ENCODE data around the genes SH2D4B and OPN4.

DNA sequence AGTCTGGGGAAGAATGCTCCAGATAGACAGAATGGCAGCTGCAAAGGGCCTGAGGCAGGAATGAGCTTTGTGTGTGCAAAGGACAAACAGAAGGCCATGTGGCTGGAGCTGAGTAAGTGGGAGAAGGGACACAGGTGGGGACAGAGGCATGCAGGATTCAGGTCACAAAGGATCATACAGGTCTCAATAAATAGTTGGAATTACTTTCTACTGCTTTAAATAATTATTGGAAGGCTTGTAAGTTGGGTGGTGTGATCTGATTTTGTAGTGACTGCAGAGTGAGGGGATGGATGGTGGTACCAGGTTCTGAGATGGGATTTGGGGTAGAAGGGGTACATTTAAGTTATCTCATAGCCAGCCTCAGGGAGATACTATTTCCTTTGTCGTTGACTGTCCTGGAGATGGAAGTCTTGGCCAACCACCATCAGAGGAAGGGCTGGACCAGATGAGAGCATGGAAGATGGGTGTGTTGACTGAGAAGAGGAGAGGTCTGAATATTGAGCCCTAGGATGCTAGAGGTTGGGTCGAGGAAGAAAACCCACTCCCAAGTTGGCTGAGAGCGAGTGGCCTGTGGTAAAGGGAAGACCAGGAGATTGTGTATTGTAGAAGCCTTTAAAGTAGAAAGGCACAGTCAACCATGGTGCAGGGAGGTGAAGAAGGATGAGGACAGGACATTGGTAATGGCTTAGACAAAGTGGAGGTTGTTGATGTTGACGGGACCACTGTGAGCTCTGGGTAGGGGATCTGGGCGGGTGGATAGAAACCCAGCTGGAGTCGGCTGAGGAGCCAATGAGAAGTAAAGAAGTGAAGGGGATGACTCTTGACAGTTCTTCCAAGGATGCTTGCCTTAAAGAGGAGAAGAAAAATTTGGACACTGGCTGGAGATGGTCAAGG is 36.0 kb downstream of the TSPAN14 start:
- PRO-cap = no peak

GRCh38 chr10:80506175-80506900 is 31.4 kb upstream of the SH2D4B start:
- PRO-cap = no peak

DNA sequence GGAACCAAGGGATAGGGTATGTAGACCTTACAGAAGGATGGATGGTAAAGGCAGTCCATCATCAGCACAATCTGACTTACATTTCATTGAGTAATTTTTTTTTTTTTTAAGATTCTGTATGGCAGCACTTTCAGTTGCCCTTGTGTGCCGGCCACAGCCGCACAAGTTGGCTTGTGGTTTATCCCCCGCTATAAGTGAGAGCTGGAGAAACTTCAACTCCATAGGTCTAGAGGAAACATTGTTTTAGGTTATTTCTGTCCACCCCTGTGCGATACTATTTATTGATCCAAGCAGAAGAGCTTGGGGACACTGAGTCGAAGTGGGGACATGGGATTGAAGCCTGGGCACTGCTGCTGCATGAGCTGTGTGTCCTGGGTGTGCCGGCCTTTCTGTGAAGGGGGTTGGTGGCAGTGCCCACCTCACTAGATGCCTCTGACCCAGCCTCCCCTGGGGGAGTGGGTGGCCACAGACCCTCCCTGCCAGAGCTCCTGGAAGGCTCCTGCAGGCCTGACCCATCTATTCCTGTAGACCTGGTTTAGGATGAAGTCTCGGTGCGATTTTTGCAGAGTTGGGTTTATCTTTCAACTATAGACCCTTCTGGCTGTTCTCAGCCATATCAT is 17.9 kb upstream of the SH2D4B start:
- PRO-cap = no peak

GRCh38 chr10:80537521-80537961 is at the start of gene SH2D4B:
Gene SH2D4B (plus strand): TSS chr10:80537902.
- PRO-cap = no peak

DNA sequence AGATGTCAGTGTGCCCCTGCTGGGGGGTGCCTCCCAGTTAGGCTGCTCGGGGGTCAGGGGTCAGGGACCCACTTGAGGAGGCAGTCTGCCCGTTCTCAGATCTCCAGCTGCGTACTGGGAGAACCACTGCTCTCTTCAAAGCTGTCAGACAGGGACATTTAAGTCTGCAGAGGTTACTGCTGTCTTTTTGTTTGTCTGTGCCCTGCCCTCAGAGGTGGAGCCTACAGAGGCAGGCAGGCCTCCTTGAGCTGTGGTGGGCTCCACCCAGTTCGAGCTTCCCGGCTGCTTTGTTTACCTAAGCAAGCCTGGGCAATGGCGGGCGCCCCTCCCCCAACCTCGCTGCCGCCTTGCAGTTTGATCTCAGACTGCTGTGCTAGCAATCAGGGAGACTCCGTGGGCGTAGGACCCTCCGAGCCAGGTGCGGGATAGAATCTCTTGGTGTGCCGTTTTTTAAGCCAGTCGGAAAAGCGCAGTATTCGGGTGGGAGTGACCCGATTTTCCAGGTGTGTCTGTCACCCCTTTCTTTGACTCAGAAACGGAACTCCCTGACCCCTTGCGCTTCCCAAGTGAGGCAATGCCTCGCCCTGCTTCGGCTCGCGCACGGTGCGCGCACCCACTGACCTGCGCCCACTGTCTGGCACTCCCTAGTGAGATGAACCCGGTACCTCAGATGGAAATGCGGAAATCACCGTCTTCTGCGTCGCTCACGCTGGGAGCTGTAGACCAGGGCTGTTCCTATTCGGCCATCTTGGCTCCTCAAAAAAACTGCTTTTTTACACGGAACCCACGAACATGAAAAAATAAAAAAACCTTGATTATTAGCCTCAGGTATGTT is 474.6 kb downstream of the NRG3 start:
- PRO-cap = unidirectional peak, minus-strand start at position 758 of the sequence

- PRO-cap = no peak
Measured at GRCh38 chr10:84138595-84139168, 627 bp upstream of the GHITM start.

DNA sequence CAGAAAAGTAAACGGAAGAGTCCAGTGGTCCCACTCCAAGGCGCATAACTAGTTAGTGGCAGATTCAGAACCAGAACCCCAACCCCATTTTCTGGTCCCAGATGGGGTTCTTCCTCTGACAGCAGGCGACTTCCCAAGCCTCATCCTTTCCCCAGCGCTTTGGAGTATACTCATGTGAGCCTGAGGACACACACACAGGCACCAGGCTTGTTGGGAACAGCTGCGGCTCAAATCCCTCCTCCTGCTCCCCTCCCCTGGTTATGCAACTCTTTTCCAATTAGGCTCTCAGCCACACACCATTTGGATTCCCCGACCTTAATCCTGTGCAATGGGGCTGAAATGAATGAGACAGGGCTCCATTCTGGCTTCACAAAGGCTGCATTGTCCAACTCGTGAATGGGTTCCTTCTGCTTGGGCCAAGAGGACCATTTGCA is 323 bp upstream of the RGR start:
- PRO-cap = no peak

GRCh38 chr10:84279670-84280074 is 34.8 kb downstream of the RGR start:
- PRO-cap = unidirectional peak, plus-strand start at chr10:84279958

DNA sequence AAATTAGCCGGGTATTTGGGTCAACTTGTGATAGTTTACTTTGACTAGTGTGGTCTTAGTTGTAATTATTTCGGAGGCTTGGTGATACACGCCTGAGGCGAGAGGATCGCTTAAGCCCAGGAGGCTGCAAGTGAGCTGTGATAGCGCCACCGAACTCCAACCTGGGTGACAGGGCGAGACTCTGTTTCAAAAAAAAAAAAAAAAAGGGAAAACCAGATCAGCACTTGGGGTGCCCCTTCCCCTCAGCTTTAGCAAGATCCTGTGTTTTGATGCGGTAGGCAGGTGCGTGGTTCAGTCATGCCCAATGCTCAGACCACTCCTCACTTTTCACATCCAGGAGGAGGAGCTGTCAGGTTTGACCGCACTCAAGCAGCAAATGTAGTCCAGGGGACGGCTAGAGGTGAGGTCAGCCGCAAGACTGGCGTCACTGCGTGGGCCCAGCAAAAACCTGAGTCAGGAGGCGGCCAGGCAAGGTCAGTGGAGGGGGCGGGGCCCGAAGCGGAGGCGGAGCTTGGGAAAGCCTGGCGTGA is 404 bp upstream of the CCSER2 start:
- PRO-cap = bidirectional peak, plus-strand start outside the sequence, minus-strand start at position 420 of the sequence

DNA sequence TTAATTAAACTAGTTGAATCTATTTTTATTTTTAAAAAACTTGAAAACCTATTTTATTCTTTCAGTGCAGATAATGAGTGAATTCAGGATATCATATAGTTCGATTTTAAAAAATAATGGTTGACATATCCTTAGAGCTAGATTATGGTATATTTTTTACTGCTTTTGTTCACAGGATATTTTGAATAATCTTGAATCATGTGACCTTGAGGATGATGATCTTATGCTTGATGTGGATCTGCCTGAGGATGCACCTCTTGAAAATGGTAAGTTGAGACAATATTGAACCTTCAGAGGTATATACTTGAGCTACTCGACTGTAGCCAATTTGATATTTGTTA is 89.2 kb downstream of the CCSER2 start:
- PRO-cap = no peak

DNA sequence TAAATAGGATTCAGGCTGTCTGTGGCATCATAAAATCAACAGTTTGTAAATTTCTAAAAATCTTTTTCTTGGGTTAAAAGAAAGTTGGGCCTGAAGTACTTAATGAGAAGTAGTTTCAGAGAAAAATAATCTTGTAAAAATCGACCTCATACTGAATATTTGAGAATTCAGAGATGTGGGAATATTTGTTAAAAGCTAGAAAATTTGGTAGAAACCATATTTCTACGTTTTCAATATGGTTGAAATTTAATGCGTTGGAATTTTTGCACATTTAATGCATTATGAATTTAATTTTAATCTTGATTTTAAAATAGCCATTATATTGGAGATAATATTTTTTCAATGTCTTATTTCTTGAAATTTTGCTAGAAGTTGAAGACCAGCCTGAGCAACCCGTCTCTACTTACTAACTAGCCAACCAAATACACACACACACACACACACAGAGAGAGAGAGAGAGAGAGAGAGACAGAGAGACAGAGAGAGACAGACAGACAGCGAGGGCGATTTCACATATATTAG is 108.4 kb downstream of the CCSER2 start:
- PRO-cap = no peak

GRCh38 chr10:85791346-85791760 is 575.2 kb downstream of the GRID1 start:
- PRO-cap = no peak

- PRO-cap = no peak
Measured at GRCh38 chr10:86453040-86454126, 68.2 kb downstream of the WAPL start.

DNA sequence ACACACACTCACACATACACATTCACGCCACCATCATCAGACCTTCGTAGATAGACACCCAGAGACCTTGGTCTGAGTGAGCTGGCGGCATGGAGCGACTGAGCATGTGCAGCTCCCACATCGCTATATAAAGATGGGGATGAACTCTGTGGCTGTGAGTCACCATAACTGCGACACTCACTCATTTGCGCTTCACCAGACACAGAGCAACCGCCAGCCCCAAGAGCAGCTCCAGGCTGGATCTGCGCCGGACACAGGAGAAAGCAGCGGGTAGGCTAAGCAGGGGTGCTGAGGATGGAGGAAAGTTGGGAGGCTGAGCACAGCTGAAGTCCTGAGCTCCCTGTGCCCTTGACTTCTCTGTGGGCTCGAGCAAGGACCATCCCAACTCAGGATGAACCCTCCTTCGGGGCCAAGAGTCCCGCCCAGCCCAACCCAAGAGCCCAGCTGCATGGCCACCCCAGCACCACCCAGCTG is at the start of gene OPN4:
OPN4 (plus strand) TSS at position 155 of the 474 bp plus-strand sequence.
- PRO-cap = no peak

- PRO-cap = no peak
Measured at GRCh38 chr10:86676422-86676997, 8.2 kb downstream of the LDB3 start.

DNA sequence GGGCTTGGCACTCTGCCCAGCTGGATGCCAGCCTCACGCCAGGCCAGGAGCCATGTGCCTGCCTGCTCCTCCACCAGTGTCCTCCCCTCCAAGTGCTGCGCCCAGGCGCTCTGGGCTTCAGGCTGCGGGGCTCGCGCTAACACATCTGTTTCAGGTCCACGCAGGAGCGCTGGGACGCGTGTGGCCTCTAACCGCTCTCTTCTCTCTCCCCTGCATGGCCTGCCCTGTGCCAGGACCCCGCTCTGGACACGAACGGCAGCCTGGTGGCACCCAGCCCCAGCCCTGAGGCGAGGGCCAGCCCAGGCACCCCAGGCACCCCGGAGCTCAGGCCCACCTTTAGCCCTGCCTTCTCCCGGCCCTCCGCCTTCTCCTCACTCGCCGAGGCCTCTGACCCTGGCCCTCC is 12.9 kb downstream of the LDB3 start:
- PRO-cap = no peak

- PRO-cap = no peak
Measured at GRCh38 chr10:86735251-86736102, 20.9 kb upstream of the BMPR1A start.

DNA sequence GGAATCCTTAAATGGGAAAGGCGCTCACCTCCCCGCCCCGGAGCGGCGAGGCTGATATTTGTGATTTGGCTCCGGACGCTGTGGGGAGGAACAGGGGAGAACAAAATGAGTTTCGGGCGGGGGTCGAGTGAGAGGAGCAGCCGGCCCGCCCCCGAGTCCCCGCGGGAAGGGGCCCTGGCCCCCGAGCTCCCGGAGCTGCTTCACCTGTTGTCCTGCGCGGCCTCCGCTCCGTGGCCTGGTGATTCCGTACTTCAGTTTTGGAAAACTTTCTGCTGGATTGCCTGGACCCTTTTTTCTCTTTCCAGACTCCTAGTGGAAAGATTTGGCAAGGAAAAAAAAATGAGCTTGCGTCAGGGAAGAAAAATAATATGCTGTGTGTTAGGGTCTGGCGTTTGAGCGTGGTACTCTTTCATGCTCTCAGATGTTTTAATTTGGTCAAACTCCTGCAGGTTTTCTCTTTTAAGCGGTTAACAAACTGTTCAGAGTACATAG is 841 bp downstream of the BMPR1A start:
- PRO-cap = unidirectional peak, minus-strand start at position 82 of the sequence; unidirectional peak, minus-strand start at position 259 of the sequence

DNA sequence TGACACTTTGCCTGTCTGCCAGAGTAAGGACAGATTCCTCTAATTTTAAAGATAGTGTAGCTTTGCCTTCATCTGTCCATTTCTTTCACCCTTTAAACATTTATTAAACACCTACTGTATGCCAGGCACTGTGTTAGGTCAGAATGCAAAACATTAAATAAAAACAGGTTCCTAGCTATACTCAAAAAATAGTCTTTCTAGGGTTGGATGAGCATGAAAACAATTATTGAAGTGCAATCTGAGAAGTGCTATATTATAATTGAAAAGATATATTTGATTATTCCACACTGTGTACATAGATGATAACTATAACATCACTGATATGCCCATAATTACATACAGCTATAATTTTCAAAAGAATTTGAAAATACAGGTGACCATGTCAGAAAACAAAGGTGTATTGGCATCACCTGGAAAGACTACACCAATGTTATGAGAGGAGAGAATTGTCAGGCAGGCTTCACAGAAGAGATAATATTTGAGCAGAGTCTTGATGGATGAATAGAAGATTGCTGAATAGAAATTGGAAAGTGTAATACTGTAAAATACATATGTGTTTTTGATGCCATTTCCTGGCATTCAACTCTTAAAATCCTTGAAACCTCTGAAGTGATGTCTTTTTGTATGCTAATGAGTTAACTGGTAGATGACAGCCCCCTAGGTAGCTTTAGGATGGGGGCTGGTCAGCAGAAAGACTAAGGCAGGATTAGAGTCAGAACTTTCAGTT is 84.8 kb downstream of the BMPR1A start:
- PRO-cap = no peak

DNA sequence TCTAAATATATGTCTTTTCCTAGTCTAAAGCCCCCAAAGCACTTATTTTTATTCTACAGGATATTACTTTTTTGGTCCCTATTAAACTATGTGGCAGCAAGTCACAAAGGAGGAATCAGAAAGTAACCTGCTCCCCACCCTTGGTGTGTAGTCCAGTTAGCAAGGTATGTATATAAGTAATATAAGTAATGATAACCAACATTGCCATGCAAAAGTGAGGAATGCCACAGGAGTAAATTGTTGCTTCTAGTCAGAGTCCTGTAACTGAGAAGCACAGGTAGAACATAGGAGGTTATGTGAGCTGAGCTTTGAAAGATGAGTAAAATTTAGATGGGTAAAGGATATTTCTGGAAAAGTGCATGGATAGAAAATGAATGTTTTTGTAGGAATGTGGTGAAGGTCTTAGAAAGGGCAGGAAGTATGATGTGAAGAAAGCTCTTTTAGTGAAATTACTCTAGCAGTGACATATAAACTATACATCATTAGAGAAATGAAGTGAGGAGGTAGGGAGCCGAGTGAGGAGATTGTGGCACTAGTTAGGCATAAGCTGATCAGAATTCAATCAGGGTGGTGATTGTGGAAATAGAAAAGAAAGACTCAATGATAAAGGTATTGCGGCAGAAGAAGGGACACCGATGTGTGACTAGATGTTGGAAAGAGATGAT is 87.1 kb downstream of the BMPR1A start:
- PRO-cap = no peak

Data from neuron (in vitro differentiated cells).